Measurements from ENCODE around the genes LDB3, SNCG and LIPK.

- RRBS = 64% methylated on average over 8 of the region's 25 CpGs
Measured at GRCh38 chr10:86668193-86669179, at the start of gene LDB3. LDB3 (plus strand) TSS chr10:86668511.

DNA sequence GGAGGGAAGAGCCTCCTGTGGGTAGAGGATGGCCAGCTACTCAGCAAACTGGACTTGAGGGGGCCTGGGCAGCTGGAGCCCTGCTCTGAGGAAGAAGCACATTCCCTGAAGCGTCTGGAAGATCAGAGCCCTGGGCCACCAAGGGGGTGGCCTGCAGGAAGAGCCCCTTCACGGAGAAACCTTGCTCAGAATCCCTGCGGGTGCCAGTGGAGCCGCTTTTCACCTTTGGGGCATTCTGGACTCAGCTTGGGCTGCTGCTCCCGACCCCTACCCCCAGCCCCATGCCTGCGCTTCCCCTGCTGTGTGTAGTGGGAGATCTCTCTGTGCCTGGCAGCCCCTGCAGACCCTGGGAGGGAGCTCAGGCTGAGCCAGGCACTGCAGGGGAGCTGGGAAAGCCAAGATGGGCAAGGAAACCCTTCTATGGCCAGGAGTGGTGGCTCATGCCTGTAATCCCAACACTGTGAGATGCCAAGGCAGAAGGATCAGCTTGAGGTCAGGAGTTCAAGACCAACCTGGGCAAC, 17.9 kb downstream of the LDB3 start:
- RRBS = no CpG with 5 or more reads among the region's 6 CpGs

DNA sequence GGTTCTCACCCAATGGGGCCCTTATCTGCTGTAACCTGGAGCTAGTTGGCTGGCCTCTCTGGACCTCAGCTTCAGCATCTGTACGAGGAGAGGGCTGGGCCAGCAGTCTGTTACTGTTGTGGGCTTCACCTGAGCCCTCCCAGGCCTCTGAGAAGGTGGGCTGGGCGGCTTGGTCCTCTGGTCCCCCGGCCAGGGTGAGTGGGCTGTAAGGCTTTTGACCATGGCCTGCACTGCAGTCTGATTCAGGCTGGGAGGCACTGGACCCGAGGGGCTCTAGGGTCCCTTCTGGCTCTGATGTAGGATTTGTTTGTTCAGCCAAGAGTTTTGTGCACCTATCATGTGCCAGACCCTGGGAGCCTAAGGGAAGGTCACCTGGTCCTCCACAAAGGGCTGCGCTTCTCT, 22.5 kb downstream of the LDB3 start:
- RRBS = no CpG with 5 or more reads among the region's 5 CpGs

- RRBS = no CpG with 5 or more reads among the region's 8 CpGs
Measured at GRCh38 chr10:86744050-86744969, 12.1 kb upstream of the BMPR1A start.

DNA sequence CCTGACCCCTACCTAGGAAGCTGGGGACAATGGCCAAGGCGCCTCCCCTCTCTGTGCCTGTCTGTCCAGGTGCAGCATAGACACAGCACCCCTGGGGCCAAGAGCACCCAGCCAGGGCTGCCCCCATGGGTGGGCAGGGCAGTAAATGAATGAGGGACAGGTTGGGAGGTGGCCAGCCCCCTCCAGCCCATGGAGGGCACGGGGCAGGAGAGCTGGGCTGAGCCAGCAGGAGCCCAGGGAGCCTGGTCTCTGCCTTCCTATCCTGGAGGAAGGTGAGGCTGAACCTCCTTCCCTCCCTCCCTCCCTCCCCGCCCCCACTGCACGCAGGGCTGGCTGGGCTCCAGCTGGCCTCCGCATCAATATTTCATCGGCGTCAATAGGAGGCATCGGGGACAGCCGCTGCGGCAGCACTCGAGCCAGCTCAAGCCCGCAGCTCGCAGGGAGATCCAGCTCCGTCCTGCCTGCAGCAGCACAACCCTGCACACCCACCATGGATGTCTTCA, at the start of gene SNCG:
Gene SNCG (plus strand): TSS at position 392 of the 503 bp plus-strand sequence.
- RRBS = no CpG with 5 or more reads among the region's 14 CpGs

DNA sequence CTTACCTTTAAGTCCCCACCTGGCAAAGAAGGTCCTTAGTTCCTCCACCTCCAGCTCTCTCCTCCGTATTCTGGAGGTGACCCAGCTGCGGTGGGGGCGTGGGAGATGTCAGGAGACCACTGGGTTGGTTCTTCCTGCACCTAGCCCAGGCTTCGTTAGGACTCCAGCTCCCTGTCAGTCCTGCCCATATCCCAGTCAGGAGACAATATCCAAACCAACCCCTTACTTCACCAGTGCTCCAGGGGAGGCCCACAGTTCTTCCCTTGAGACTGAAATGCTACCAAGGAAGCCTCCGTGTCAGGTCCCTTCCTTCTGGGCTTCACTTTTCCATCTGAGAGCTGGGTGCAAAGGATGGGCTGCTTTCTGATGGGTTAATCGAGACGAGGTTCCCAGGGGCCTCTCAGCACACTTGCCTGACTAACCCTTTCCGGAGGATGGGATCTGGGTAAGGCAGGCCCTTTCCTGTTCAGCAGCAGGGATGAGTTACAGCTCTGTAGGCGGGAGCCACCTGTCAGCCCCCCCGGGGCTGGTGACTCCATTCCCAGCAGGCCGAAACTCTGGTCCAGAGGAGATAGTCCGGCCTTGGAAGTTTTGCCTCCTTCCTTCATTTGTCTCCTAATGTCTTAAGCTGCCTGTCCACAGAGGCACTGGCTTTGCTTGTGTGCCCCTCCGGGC, 892 bp downstream of the ADIRF start:
- RRBS = 6% methylated on average over 6 of the region's 13 CpGs

DNA sequence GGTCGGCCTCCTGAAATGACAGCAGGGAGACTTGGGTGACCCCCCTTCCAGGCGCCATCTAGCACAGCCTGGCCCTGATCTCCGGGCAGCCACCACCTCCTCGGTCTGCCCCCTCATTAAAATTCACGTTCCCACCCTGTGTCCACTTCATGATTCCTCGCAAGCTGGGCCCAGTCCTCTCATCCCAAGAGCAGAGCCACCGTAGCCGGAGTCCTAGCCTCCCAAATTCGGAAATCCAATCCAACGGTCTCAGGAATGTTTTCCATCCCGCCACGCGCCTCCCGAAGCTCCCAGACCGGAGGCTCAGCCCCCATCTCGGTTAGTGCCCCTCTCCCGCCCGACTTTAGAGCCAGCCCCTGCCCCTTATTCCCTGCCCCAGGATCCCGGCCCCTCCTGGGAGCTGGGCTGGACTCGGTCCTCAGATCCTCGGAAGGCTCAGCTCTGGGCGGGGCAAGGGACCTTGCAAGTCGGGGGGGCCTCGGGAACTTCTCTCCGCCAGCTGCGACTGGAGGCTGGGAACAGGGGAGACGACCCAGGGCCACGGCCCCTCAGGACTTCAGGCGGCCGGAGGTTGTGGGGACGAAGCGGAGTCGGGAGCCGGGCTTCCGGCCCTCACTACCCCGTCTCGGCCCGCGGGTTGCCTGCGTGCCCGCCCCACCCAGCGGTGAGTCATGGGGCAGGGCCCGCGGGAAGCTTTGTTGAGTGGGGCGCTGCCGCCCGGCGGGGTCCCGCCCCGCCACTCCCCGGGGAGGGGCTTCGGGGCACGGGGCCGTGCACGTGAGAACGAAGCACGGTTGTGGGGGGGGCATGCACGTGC, 2.5 kb downstream of the ADIRF start:
- RRBS = 4% methylated on average over 14 of the region's 58 CpGs

DNA sequence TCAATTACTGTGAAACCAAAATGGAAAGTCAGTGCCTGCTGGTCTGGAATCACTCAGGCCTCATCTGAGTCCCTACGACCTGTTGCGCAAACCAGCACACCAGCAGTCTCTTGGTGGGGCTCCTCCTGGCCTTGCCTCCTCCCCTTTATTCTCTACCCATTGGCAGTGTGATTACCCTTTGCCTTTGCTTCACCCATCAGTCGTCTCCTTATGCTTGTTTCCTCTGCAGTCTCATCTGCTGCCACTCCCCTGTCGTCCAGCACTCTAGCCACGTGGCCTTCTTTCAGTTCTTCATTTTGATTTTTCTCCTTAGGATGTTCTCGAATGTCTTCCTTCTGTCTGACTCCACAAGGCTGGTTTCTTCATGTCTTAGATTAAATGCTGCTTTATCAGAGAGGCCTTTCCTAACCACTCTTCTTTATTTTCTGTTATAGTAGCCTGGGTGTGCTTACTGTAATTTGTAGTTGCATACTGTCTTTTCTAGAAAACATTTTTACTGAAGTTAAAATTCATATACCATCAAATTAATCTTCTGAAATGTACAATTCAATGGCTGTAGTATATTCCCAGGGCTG, 40.7 kb upstream of the NUTM2A start:
- RRBS = no CpG with 5 or more reads among the region's 6 CpGs

DNA sequence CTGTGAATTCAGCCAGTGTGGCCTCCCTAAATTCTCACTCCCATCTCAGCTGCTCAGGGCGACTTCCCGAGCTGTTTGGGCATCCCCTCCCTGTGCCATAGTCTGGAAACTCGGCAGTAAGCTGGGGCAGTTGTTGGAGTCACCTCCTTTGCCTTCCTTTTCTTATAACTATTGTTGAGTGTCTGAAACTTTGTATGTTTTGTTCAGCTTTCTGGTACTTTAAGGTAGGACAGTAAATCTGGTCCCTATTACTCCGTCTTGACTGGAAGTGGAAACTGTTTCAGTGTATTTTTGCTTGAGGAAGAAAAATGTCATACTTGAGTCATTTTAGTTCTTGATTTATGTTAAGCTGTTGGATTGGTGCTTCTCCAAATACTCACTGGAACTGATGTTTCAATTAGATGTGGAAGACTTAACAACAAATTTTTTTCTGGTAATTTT, 33.6 kb downstream of the MINPP1 start:
- RRBS = no CpG with 5 or more reads among the region's 4 CpGs

- RRBS = no CpG with 5 or more reads among the region's 4 CpGs
Measured at GRCh38 chr10:87716306-87716779, 56.7 kb downstream of the PAPSS2 start.

DNA sequence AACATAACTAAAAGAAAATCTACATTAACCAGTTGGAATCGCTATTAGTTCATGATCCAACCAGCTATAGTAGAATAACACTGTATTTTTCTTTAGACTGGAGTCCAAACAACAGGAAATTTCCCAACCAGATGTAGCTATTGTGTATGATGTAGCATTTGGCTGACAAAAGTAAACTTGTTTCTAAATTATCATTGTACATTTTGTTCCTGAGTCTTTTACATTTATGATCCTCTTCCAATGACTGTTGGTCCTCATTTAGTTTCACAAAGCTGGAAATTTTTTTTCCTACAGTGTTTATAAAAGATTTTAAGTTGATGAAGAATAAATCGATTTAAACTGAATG, 62.1 kb downstream of the PAPSS2 start:
- RRBS = no CpG with 5 or more reads among the region's 2 CpGs

DNA sequence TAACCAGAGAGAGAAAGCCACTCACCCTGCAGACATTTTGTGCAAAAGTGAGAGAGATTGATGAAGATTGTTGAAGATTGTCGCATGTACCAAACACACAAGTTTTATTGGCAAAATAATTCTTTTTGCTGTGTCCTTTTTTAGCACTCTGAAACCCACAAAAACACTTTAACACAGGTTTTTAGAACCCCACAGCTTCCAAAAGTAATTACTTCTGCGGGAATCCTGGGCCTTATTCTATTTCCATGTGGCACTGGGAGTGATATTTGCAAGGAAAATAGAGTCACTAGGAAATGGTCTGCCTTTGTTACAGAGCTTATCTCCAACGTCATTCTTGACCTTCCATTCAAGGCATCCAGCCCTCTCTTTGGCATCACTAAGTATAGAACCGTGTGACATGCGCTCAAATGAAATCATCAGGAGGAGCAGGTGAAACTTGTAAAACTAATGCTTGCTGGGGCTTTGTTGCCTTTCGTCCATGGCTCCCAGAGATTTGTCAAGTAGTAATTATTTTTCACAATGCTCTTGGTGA, 73.3 kb downstream of the PAPSS2 start:
- RRBS = no CpG with 5 or more reads among the region's 6 CpGs

DNA sequence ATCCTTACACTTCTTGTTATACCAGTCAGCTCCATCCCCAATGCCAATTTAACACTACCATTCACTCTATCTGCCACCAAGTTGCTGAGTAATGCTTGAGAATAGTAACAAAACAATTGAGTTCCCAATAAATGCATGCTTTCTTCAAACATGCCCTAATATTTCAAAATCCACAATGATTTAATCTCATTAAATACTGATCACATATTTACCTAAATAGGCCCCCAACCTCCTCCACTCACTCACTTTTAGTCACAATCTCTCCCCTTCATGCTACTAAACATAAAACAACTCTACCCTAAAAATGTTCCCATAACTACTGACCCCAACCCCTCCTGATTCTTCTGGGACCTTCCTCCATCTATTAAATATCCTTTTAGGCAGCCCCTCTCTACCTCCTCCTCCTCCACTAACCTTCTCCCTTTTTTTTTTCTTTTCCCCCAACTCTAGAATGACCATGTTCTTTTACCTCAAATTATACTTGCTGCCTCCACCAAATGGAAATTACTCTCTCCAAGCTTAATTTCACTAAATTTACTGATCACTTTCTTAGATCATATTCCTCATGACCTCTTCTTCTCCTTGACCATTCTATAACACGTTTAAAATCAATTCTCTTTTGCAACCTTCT, 12.6 kb downstream of the ATAD1 start:
- RRBS = no CpG with 5 or more reads among the region's 1 CpG

GRCh38 chr10:87932901-87933428, 69.5 kb downstream of the PTEN start:
- RRBS = no CpG with 5 or more reads among the region's 2 CpGs

GRCh38 chr10:87945986-87947178, 83.0 kb downstream of the PTEN start:
- RRBS = no CpG with 5 or more reads among the region's 9 CpGs

GRCh38 chr10:88152774-88153412, 289.5 kb downstream of the PTEN start:
- RRBS = no CpG with 5 or more reads among the region's 1 CpG

DNA sequence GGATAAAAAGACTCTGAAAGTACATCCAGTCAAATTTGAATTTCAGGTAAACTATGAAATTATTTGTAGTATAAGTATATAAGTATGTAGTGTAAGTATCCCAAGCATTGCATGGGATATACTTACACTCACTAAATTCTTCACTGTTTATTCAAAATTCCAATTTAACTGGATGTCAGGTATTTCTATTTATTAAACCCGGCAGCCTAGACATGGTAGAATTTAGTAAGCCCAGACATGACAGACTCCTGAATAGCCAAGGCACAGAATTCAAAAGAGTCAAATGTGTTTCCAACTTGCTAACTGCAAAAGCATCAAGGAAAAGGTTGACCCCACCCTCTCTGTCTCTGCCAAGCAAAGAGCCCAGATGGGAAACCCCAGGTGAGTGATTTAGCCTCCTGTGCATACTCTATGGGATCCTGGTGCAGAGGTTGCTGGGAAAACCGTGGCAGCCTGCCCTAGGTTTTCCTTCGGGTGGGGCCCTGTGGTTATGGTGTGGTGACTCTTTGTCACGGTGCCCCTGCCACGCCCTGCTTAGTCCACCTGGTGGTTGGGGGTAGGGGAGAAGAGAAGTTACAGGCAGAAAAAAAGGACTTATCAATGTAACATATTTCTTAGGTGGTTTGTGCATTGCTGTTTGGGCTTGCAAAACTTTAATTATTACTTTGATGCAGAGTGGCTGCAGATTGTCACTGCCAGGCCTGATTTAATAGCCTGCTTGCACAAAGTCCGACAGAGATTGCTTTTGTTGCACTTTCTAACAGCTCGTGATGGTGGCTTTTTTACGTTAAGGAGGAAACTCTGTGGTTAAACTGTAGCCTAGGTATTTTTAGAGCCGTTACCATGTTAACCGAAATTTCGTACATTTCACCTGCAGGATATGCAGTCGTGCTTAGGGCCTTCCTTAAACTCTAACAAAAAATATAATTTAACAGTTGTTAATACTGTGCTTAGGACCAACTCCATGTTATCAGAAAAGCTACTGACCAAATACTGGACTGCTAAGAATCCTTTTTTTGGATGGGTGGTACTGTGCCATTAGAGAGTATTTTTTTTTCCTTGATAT, 197.5 kb downstream of the RNLS start:
- RRBS = no CpG with 5 or more reads among the region's 12 CpGs

- RRBS = no CpG with 5 or more reads among the region's 1 CpG
Measured at GRCh38 chr10:88705949-88706350, at the start of gene LIPK. LIPK (plus strand) TSS chr10:88706249.

- RRBS = no CpG with 5 or more reads among the region's 6 CpGs
Measured at GRCh38 chr10:88826197-88826886, 23.8 kb downstream of the LIPM start.

Measured in AG08470 (cell line).